Thoracic aorta (tissue), 1 donor: ENCODE results near the genes TASOR and ARF4.

DNA sequence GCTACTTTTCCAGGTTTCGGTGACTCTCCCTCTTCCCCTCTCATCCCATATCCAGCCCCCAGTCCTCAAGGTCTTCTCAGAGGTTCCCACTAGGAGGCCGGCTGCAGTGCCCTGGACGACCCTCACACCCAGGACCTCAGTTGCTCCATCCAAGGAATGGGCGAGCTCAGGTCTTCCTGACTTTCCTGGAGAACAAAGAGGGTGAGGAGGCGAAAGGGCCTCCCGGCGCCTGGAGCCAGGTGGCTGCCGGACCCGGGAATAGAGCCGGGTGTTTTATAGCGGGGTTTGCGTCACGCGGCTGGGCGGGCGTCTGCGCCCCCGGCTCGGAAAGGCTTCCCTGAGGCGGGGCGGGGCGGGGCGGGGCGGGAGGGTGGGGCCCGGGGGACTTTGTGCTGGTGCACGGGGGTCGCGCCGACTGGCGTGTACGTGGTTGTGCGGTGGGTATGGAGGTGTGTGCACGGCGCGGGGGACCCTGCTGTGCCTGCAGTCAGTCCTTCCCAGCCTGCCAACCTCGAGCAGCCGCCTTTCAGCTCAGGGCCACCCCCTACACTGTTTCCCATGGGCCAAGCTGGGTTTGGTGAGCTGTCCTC, 4.6 kb upstream of the PRKCD start:
- RAMPAGE, long total RNA: no peak

- RAMPAGE, long total RNA: no peak
These were observed 3.9 kb downstream of the PRKCD start for GRCh38 chr3:53164743-53165501.

DNA sequence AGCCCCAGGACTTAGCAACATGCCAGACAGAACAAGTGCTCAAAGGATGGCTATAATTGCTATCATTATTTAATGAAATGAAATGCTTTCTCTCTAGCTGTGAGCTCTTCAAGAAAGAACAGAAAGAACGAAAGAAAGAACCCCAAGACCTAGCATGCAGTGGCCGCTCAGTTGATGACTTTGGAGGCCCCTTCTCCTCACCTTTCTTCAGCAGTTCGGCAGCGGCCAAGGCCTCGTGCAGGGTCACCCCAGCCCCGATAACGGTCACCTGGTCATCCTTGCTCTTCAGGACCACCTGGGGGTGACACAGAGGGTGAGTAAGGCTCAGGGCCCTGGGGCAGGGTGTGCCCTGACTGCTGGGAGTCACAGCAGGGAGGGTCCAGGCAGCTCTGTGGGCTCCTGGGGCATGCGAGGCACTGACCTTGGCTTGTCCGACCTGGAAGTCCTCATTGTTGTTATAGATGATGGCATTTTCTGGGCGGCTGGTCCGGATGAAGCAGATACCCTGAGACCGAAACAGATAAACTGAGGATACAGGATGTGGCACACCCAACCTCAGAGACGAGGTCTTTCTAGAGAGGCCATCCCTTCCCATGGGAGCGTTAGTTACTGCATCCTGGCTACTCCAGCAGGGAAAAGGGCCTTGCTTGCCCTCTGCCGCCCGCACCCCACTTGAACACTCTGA, 27.8 kb downstream of the TKT start:
- RAMPAGE, long total RNA: no peak

DNA sequence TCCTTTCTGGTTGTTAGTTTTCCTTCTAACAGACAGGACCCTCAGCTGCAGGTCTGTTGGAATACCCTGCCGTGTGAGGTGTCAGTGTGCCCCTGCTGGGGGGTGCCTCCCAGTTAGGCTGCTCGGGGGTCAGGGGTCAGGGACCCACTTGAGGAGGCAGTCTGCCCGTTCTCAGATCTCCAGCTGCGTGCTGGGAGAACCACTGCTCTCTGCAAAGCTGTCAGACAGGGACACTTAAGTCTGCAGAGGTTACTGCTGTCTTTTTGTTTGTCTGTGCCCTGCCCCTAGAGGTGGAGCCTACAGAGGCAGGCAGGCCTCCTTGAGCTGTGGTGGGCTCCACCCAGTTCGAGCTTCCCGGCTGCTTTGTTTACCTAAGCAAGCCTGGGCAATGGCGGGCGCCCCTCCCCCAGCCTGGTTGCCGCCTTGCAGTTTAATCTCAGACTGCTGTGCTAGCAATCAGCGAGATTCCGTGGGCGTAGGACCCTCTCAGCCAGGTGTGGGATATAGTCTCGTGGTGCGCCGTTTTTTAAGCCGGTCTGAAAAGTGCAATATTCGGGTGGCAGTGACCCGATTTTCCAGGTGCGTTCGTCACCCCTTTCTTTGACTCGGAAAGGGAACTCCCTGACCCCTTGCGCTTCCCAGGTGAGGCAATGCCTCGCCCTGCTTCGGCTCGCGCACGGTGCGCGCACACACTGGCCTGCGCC, 23.3 kb upstream of the DCP1A start:
- RAMPAGE, long total RNA: no peak

DNA sequence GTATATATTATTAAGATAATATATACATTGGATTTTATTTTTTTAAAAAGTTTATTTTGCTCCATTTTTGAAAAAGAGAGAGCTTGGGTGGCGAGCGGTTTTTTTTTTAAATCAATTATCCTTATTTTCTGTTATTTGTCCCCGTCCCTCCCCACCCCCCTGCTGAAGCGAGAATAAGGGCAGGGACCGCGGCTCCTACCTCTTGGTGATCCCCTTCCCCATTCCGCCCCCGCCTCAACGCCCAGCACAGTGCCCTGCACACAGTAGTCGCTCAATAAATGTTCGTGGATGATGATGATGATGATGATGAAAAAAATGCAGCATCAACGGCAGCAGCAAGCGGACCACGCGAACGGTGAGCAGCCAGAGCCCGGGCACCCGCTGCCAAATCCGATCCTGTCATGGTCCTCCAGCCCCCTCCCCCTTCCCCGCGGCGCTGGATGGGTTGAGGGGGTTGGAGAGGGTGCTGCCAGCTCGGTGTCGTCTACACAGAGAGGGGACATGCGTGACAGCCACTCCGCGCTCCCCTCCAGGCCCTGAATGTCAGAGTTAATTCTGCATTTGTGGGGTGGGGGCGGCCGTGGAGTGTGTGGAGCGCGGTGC, 569 bp downstream of the CACNA1D start:
- RAMPAGE, long total RNA: no peak

- RAMPAGE, long total RNA: no peak
These were observed 172.8 kb downstream of the CHDH start for GRCh38 chr3:53673225-53673979.

DNA sequence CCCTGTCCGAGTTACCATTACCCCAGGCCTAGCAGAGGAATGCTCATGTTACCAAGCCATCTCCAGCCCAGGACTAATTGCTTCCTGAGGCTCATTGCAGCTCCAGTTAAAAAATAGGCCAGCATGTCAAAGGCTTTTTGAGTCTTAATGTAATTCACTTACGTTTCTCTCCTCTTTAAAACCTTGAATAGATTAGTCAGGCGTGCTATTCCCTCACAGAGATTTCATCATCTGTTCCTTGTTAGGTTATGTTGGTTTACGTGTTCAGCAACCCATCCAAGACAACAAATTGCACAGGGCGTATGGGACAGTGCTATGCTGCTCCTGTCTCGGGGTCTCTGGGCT, 117.2 kb downstream of the CHDH start:
- RAMPAGE, long total RNA: no peak

DNA sequence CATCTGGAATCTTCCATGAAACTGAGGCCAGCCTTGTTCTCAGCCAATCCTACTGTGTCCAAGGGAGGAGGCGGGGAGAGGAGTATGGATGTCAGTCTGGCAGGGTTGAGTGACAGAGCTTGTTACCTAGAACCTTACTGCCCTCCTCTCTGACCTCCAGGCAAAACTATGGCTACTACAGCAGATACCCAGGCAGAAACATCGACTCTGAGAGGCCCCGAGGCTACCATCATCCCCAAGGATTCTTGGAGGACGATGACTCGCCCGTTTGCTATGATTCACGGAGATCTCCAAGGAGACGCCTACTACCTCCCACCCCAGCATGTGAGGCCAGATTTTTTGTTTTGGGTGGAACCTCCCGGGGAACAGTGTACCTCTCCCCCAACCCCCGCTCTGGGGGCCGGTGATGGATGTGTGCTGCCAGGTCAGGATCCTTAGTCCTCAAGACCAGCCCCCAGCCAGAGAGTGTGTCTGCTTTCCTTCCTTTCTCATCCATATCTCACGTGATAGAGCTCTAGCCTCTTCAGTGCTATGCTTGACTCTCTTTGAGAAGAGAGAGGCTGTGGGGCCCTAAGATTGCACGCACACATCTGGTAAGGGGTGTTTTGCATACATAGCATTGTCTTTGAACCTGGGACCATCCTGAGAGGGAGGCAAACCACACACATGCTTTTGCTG, 41.3 kb downstream of the CHDH start:
- RAMPAGE, long total RNA: no peak

DNA sequence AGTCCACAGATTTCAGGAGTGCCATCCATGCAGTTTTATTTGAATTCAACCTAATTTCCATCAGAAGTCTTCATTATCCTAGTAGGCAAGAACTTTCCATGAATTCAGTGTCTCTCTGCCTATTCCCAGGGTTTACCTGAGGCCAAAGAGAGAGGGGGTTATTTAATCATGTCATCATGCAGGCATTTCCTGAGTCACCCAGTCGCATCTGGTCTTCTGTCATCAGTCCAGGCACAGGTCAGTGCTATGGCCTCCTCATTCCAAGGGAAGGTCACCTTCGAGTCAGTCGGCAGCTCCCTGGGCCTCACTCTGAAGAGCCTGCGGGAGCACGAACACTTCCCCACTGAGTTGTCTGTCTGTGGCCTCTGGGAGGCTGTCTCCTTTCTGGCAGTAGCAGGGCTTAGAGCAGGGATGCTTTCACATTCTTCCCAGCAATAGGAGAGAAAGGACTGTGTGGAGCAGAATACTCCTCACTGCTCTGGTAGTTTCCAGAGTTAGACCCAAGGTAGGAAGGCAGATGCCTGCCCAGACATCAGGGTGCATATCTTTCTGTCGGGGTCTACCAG, 26.2 kb upstream of the LRTM1 start:
- RAMPAGE, long total RNA: no peak

- RAMPAGE, long total RNA: no peak
These were observed 4.2 kb downstream of the WNT5A start for GRCh38 chr3:55482905-55483207.

DNA sequence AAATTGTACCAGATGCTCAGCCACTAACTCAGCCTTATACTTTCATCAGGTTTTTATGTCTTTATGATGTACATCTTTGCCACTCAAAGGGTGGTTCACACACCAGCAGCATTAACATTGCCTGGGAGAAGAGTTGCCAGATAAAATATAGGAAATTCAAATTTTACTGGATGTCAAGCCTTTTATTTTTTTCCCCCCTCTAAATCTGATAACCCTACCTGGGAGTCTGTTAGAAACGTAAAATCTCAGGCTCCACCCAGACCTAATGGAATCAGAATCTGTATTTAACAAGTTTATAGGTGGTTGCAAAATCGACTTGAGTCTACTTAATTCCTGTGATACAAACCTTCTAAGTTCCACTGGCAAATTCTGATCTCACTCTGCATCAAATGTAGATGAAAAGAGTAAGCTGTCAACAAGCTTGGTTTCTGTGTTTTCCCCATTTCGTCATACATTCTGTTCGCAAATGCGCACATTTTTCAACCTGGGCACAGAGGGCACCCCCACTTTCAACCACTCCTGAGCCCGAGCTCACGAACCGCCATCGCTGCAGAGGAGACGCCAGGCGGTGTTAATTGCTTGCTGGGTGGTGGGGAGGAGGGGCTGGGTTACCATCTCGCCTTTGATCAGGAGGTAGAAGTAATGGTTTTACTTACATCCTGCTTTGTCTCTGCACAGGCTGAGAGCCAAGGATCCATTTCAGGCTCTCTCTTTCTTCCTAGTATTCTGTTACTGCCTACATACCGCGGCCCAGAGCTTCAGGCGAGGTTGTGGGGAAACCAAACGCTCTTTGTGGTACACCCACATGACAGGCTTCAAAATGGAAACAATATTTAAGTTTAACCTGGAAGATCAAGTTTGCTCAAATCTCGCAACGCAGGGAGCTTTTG, 177.1 kb upstream of the WNT5A start:
- RAMPAGE, long total RNA: no peak

- RAMPAGE, long total RNA: no peak
These were observed 61.1 kb downstream of the TASOR start for GRCh38 chr3:56621627-56622628.

GRCh38 chr3:56682704-56683490, at the start of gene TASOR:
TSS of gene TASOR (minus strand) at chr3:56683265.
- RAMPAGE, long total RNA: no peak

GRCh38 chr3:56787781-56788229, 13.9 kb downstream of the ARHGEF3 start:
- RAMPAGE, long total RNA: no peak

DNA sequence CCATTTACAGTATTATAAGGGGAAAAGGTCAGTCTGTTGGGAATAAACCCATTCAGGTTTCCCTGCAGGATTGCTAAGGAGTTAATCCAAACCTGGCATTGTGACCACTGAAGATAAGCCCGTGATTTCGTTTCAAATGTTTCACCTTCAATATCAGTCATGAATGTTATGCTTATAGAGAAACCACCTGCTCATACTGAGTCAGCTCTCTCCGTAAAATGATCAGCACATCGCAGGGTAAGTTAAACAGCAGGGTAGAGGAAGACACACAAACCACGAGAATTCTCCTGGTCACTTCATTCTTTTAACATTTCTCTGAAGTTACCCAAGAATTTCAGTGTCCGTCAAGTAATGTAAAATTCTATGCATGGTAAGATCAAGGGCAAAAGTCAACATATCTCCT, 67.4 kb upstream of the ARHGEF3 start:
- RAMPAGE, long total RNA: no peak

DNA sequence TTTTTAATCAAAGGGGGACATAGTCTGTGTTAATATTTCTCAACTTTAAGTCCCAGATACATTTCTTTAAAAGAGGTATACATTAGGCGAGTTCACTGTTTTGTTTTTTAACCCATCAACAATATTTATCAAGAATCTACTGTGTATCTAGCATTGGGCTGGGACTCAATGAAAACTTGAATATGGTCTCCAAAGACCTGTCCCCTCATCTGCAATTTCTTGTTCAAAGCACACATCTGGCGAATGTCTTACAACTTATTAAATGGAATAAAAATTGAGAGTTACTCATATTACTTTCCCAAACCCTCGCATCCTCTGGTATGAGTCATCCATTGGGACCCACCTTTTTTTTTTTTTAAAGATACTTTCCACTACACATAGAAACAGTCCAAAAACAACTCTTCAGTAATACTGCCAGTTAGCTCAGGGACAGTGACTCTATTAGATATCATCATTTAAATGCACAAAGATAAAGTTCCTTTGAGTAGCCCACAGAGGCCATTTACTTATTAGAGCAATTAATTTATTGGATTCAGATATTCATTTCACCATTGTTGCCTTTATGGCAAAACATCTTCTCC, 77.6 kb upstream of the ARHGEF3 start:
- RAMPAGE, long total RNA: no peak

DNA sequence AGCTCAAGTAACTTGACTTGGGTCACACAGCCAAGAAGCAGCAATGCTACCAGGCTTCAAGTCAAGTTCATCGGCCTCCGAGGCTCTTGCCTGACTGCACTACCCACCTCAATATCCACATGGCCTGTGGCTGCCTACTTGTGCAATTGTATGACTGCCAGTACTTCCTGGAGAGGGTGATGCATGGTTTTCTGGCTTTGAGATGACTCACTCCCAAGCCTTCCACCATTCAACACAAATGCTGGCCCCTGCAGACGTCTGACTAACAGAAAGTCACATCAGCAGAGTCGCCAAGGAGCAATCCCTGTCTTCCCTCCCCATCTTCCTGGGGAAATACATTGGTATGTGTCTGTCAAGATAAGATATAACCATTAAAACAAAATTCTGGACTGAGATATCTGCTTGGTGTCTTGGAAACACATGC, 79.7 kb upstream of the SPATA12 start:
- RAMPAGE, long total RNA: no peak

GRCh38 chr3:57068146-57069287, 8.1 kb downstream of the SPATA12 start:
- RAMPAGE, long total RNA: no peak

DNA sequence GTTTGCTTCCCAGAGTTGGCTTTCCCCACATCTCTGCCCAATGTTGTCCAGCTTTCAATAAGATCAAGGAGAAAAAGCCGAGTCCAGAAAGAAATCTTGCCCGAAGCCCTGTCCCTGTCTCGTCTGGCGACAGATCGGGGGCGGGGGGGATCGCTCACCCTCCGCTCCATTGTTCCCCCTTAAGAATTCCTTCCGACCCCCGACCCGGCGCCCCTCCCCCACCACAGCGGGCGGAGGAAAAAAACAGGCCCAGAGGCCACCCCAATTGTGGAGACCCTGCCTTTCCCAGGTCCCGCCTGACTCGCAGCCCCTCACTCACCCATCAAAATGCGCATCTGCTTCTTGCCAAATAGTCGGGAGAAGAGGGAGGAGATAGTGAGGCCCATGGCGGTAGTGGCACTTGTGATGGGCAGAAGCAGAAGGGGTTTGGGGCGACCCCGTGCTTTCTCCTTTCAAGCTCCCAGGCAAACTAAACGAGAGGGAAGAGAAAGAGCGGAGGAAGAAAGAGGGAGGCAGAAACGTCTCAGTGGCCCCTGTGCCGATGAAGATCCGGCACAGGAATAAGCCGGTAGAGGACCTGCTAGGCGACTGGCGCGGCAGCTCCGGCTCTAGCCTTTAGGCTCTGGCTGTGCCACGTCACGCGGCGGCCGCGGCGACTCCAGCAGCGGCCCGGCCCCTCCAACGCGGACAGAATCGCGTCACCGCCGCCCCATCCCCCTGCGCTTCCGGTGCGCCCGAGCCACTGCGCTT, at the start of gene ARF4:
Gene ARF4 (minus strand): TSS at position 590 of the 750 bp plus-strand sequence.
- RAMPAGE, long total RNA: start-site peak on the minus strand centred at position 613 of the sequence, 55 bp wide, 365 reads

DNA sequence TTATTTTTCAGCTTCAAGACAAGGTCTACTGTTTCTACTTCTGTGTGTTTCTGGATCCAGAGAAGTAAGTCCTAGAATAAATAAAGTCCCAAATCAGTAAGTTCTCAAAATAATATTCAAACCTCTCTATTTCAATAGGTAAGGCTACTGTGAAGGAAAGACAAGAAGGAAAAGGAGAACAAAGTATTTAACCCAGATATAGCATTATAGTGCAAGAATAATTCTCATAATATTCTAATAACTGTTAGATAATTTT, 31.6 kb upstream of the ARF4 start:
- RAMPAGE, long total RNA: no peak